Colon Carcinoma Metastatic in the Lung (tissue), 2 donors: ENCODE measurements around the genes CX3CL1, TEPP and USB1.

DNA sequence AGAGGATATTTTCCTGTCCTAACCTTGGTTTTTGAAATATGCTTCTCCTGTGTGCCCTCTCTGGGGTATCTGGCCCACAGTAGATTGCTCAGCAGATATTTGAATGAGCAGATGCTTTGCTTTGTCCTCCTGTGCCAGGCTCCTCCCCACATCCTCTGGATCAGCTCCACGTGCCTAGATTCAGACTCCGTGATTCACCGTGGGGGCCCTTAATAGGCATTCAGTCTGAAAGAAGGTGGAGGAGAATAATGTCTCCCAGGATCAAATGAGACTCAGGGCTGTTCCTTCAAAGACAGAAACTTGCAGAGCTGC lies 16.1 kb upstream of the SLC12A3 start:
- PRO-cap, 2 experiments, result no peak in any of the 2 experiments

DNA sequence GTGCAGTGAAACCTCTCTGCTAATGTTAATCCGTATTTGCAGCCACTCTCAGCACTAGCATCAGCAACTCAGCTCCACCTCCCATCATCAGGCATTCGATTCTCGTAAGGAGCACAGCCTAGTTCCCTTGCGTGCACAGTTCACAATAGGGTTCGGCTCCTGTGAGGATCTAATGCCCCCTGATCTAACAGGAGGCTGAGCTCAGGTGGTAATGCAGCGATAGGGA lies 1.3 kb upstream of the HERPUD1 start:
- PRO-cap, 2 experiments, result no peak in any of the 2 experiments

DNA sequence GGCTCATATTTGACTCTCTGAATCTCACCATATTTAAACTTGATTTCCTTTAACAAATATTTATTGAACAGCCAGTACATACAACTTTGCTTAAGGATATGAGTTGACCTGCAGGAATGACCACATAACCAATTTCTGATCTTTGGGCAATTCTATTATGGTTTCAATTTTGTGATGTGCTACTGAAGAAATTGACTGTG lies 6.0 kb downstream of the HERPUD1 start:
- PRO-cap, 2 experiments, result no peak in any of the 2 experiments

DNA sequence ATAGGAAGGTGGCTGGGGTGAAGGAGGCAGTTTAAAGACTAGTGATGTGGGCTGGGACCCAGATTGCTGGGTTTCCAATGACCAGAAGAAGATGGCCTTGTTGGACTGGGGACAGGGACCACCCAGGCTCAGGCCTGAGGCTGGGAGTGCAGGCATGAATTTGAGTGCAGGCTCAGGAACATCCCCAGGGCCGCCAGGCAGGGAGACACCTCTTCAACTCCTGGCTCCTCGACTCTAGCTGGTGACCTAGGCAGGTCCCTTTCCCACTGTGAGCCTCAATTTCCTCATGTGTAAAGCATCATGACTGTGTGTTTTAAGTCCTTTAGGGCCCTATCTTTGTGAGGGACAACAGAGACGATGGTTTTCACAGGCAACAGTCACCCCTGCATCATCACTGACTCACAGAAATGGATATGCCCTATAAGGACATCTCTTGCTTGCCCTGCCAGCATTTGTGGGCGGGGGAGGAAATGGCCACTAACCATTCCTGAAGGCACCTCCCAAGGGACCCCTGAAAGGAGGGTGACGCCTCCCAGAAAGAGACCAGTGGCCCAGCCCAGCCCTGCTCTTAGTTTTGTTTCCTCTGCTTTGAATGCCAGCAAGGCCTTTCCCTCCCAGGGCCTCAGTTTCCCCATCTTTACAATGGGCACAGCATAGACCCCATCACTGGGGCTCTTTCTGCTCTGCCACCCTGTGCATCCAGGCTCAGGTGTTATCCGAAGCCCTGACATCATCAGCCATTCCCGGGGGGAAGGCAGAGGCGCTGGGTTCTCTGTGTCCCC lies 11.2 kb downstream of the NLRC5 start:
- PRO-cap, 2 experiments, result no peak in any of the 2 experiments

DNA sequence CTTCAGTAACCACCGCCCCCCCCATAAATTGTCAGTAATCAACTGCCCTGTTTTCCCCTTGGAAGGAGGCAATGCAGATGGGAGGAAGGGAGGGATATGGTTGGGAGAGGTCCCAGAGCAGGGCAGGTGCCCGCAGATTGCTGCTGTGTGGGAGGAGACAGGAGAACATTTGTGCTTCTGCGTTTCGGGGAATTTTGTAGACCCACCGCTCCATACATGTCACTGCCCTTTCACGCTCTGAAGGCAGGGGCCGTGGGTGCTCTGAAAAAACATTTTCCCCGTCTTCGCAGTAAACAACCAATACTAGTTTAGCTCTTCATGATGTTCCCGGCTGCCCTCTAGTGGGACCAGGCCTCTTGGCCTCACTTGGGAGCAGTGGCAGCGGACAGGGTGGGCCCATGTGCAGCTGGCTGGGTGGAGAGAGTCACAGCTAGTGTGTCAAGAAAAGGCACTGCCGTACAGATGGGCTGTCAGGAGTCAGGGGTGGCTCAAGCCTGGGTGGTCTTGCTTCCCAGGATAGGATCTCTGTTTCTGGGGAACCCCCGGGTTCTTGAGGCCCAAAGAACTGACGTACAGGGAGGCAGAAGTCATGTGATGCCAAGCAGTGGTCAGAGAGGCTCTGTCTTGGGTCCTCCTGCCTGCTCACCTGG lies 46.6 kb upstream of the CPNE2 start:
- PRO-cap, 2 experiments, result no peak in any of the 2 experiments

DNA sequence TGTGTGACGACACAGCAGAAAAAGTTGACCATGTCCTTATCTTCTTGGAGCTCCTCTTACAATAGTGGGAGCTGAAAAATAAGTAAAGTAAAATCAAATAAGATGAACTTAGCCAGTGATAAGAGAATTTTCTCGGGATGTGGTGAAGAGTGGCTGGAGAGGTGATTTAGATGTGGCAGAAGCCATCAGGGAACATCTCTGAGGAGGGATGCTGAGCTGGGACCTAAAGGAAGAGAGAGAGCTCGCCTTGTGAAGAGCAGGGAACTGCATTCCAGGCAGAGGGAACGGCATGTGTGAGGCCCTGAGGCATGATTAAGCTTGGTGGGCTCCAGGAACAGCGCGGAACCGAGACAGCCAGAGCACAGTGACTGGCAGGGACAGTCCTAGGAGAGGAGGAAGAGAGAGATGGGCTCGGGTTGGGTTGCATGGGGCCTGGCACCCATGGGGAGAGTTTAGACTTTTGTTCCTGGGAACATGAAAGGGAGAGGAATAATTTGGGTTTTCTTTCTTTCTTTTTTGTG lies 39.3 kb upstream of the CPNE2 start:
- PRO-cap, 2 experiments, result no peak in any of the 2 experiments

- PRO-cap, 2 experiments, result no peak in any of the 2 experiments
Measured at GRCh38 chr16:57093666-57094546, 1.5 kb downstream of the CPNE2 start.

DNA sequence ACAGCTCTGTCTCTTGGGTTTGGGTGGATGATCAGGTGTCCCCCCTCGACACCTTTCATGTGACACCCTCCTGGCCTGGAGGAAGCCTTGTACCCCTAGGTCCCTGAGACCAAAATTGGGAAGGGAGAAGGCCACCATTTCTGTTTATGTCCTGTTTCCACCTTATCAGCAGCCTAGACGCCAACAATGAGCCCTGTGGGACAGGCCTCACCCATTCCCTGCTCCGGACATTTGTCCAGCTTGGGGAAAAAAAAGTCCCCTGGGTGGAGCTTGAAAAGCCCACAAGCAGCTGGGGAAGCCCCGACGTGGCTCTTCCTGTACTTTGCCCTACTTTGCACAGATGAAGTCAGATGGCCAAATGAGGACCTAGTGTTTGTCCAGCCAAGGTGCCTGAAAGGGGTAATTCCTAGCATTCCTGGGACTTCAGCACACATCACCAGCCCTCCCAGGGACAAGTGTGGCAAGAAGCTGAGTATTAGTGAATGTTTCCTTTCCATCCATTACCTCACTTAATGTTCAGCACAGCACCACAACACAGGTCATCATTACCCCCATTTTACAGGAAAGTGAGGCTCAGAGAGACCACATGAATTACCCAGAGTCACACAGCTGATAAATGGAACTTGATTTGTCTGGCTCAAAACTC lies 19.7 kb upstream of the PLLP start:
- PRO-cap, 2 experiments, result no peak in any of the 2 experiments

DNA sequence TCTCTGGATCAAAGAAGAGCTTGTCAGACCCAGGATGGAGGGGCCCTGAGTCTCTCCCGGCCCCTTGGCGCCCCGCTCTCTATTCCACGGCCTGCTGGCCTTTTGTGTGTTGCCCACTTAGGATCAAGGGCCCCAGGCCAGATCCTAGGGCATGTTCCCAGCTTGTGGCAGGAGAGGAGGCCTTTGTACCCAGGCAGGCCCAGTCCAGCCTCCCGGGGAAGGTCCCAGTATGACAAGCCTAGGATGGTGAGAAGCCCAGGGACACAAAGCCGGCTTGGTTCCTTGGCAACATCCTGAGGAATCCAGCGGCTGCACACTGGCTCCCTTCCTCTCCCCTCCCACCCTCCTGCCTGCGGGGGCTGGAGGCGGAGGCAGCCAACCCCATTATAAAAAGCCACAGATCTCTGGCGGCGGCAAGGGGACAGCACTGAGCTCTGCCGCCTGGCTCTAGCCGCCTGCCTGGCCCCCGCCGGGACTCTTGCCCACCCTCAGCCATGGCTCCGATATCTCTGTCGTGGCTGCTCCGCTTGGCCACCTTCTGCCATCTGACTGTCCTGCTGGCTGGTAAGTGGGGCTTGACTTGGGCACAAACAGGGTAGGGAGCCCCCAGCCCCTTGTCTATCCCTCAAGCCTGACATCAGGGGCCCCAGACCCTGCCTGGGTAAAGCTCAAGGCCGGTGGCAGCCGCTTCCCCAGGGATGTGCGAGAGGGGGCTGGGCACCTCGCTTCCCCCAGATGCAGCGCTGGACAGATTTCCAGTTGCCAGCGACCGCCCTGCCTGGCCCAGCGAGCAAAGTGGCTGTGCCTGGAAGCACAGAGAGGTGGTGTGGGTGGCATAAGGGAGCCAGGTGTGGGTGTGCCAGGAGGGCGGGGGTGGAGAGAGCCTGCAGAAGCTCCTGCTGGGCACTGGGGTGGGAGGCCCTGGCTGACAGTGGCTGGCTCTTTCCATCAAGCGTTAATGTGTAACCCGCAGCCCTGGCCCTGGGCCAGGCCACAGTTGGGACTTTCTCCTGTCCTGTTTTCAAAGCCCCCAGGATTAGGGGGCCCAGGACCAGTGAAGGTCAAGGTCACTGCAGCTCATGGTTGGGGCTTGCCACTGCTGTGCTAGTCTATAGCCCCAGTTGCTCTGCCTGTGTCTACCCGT lies at the start of gene CX3CL1:
TSS of gene CX3CL1 (plus strand) at position 416 of the 1,144 bp plus-strand sequence.
- PRO-cap, 2 experiments, result peak in 2 of 2 experiments; most common plus-strand start position 399 of the sequence (in 2); most common minus-strand start position 295 of the sequence (in 2)

GRCh38 chr16:57471282-57471551 lies 8.7 kb downstream of the POLR2C start:
- PRO-cap, 2 experiments, result no peak in any of the 2 experiments

DNA sequence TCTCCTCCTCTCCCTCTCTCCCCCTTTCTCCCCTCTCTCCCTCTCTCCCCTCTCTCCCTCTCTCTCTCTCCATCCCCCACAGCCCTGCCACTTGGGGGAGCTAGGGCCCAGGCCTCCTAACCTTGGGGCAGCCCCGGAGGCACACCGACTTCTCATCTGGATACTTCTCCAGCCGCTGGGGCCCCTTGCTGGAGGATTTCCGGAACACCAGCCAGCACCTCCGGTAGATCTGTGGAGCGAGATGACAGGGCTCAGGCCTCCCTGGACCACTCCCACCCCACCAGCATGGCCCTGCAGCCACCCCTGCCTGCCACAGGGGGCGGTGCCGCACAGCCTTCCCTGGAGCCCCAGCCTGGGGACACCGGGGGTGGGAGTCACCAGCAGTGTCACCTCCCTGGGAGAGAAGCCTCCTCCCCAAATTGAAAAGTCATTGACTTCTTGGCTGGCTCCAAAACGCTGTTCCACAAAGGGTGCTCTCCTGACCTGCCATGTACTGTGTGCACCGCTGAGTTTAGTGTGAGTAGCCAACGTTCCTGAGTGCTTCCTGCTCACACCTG lies 10.5 kb downstream of the DOK4 start:
- PRO-cap, 2 experiments, result no peak in any of the 2 experiments

- PRO-cap, 2 experiments, result no peak in any of the 2 experiments
Measured at GRCh38 chr16:57703812-57704211, 9.2 kb downstream of the DRC7 start.

DNA sequence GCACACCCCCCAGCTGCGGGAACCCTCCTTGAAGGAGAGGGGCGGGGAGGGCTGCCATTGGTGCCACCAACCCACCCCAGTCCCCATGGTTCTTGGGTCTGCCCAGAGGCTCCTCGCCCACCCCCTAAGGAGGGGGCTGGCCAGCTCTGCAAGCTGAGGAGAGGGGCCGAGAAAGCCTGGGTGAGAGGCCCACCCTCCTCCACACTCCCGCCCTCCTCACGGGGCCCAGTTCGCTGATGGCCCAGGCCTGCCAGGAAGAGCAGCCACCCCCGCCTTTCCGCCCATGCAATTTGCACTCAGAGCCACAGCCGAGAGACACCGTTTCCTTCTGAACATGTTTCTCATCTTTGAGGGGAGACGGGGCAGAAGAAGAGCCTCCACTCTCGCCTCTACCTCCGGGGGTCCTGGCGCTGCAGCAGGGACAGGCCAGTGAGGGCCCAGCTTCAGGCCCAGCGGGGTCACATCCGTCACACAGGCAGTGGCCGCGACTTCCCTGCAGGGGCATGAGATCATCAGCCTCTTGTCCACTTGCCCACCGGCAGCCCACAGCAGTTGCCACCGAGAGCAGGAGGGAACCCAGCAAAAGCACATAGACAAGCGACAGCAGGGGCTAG lies 23.0 kb downstream of the KATNB1 start:
- PRO-cap, 2 experiments, result no peak in any of the 2 experiments

DNA sequence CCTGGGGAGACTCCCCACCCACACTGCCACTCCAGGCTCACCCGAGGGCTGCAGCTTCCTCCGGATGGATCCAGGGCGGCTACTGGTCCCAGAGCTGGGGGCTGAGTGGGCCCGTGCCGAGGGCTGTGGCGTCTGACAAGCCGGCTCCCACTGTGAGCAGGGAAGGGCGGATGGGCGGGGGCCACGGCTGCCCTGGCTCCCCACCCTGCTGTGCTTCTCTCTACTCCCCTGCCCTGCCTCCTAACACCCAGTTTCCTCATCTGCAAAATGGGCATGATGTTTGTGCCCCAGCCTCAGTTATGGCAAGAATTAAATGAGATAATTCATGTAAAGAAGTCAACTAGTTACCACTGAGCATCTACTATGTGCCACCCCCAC lies 24.1 kb downstream of the KATNB1 start:
- PRO-cap, 2 experiments, result no peak in any of the 2 experiments

DNA sequence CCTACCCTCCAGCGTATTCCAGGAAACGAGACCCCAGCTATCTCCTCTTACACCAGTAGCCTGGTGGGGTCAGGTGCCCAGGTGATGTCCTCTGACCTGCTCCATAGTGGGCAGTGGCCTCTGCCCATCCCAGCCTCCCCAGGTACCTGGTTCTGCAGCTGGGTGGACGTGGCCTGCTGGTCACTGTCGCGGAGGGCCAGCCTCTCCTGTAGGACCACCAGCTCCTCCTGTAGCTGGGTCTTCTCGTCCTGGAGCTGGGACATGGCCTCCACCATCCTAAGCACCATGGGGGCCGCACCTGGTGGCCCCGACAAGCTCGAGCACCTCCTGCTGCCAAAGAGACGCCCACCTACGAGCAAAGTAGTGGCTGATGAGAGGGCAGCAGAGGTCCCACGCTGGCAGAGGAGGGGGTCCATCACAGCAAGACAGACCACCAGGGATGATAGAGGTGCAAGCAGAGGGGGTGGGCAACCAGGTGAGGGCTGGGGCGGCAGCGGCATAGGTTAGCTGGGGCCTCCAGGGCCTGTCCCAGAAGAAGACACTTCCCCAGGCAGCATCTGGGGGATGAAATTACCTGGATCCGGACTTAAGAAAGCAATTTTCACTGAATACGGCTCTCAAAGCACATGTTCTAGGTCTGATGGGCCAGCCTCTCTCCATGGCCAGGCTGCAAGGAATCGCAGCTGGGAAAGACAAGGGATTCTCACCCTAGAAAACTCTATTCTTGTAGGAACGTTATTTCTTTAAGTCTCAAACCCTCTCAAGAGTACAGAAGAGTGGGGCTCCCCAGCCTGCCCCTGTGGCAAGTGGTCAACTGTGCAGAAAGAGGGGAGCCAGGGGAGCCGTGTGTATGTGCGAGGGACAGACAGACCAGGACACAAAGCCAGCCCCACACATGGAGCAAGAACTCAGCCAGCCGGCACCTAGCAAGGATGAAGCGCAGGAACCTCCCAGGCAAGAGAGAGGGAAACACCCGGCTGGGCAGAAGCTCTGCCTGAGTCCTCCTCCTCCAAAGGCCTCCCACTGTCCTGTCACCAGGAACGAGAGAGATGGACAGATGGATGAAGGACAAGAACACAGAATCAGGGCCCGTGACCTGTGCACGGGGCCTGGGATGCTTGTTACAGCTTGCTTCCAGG lies 16.6 kb downstream of the KIFC3 start:
- PRO-cap, 2 experiments, result no peak in any of the 2 experiments

DNA sequence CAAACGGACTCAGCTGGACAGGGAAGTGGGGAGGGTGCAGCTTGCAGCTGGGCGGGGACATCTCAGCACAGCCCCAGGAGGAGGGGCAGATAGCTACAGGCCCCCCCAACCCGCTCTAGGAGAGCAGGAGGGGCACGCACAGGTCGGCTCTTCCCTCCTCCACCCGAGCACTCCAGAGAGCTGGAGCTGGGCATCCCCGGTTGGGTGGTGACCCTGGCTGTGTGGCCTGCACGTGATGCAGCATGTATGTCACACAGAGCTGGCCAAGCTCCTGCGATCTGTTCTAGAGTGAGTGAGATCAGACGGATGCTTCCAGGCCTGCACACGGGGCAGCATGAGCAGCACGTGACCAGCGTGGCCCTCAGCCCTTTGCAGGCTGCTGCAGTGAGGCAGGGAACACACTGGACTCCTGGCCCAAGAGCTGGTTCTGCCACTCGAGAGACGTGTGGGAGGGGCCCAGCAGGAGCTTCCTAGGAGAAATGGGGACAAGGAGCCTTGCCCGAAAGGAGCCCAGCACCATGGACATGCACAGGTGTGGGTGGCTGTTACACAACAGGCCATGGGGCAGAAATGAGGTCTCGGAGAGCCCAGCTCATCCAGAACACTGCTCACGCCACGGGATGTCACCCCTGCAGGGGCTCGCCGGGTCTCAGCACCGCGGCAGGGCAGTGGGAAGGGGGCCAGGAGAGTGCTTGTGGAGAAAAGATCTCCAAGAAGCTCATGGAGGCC lies 15.3 kb downstream of the KIFC3 start:
- PRO-cap, 2 experiments, result no peak in any of the 2 experiments

DNA sequence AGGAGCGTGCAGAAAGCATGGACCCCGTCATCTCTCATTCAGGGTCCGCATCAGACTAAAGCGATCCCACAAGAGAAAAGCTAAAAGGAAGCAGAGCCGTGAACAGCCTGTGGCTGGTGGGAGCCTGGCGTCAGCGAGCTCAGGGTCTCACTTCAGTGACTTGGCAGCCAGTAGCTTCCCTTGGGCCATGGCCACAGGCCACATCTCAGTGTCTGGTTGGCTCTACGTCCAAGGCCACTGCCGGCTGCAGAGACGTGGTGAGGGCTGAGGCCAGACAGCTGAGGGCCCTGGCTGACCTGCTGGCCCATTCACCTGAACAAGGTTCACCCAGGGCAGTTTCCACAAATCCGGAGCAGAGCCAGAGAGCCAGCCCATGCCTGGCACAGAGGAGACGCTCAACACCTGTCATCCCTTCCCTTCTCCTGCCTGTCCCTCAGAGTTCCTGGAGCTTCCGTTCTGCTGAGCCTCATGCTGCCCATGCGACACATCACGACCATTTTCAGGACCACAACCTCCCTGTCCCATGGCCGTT lies 24.9 kb upstream of the KIFC3 start:
- PRO-cap, 2 experiments, result no peak in any of the 2 experiments

DNA sequence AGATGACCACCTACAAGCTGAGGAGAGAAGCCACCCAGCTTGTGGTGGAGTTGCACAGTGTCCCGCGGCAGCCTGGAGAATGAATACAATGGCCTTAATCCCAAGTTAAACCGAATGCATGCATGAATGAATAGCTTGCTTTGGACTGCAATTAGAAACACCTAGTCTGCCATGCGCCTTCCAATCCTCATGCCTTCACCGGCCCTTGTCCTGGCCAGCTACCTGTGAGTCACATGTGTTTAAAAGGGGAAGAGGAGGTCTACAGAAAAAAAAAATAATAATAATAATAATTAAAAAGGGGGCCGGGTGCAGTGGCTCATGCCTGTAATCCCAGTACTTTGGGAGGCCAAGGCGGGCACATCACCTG lies 71.9 kb downstream of the CNGB1 start:
- PRO-cap, 2 experiments, result no peak in any of the 2 experiments

GRCh38 chr16:57976231-57977025 lies at the start of gene TEPP:
Gene TEPP, plus strand, starts transcription at chr16:57976544.
- PRO-cap, 2 experiments, result no peak in any of the 2 experiments

- PRO-cap, 2 experiments, result peak in 2 of 2 experiments; most common plus-strand start chr16:58001407 (in 2); most common minus-strand start chr16:58001320 (in 2)
Measured at GRCh38 chr16:58001088-58001993, at the start of gene USB1. Gene USB1, plus strand, starts transcription at chr16:58001407.